Measurements from ENCODE around the genes TFDP3, RTL8B and INTS6L.

GRCh38 chrX:132489215-132490128 lies 634 bp upstream of the MBNL3 start:
- PRO-cap: no peak

DNA sequence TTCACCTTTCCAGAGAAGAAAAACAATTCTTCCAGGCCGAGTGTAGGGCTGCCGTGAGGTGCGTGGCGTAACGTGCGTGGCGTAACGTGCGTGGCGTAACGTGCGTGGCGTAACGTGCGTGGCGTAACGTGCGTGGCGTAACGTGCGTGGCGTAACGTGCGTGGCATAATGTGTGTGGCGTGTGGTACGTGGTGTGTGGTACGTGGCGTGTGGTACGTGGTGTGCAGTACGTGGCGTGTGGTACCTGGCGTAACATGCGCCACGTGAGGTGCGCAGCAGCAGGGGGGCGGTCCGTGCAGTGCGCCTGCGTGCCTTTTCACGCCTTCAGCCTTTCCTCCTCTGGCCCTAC lies at the start of gene TFDP3:
TSS of gene TFDP3 (minus strand) at position 62 of the 349 bp plus-strand sequence.
- PRO-cap: no peak

DNA sequence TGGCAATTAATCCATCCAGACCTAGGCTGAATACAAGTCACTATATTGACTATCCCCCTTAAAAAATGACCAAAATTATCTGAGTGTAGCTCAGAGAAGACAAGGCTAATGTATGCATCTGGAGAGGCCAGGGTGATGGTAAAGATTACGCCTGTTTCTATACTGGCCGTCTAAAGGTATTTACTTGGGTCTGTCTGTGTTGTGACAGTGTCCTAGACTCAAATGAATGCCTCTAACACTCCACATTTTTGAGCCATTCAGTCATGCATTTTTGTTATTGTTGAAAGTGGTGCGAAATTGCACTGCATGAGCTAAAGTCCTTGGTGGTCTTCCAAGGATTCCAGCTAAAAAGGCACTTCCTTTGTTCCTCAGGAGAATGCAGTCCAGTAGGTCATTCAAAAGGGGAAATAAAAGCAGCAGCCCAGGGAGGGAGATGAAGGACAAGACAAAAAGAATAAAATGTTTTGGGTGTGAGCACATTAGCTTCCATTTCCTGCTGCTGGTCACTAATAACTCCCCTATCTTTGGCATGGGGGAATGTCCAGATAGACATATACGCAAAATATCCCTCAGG lies 3.1 kb downstream of the GPC4 start:
- PRO-cap: no peak

GRCh38 chrX:133413497-133413782 lies 1.8 kb downstream of the GPC4 start:
- PRO-cap: unidirectional peak, plus-strand start at chrX:133413607

GRCh38 chrX:133440722-133441250 lies 25.5 kb upstream of the GPC4 start:
- PRO-cap: no peak

DNA sequence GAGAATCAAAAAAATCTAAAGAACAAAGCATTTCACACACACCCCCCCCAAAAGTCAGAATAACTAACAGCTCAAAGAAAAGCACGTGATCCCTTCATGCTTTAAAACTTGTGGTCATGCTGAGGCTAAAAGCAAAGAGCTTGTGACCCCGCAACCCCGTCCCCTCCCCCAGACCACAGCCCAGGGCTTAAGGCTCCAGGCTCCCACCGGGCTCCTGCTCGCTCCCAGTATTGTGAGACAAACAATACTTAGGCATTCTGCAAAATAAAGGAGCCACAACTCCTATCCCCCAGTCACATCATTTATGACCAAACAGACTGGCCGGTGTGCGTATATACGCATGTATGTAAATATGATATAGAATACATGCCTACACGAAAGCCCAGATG lies 62.1 kb upstream of the CCDC160 start:
- PRO-cap: no peak

DNA sequence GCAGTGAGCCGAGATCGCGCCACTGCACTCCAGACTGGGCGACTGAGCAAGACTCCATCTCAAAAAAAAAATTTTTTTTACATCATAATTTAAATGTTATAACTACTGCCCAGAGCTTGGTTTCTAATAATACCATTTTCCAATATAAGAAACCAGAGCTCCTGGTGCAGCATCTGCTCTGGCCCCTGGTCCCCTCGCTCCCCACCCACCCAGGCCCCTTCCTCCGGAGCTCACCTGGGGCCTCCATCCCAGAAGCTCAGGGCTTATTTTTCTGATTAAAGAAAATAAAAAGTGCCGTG lies 11.9 kb upstream of the HPRT1 start:
- PRO-cap: no peak

DNA sequence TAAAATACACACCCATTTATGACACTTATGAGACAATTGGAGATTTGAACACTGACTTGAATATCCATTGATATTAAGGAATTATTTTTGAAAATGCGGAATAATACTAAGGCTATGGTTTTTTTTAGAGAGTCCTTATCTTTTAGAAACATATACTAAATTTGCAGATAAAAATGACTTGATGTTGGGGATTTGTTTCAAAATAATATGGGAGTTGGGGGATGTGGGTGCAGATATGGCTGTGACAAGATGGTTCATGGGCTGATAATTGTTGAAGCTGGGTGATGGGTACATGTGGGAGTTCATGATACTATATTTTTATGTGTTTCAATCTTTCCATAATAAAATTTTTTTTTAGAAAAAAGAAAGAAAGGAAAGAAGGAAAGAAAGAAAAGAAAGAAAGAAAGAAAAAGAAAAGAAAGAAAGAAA lies 60.2 kb downstream of the HPRT1 start:
- PRO-cap: no peak

- PRO-cap: no peak
Measured at GRCh38 chrX:134991582-134992610, 1.1 kb downstream of the SMIM10 start.

GRCh38 chrX:135022420-135023114 lies at the start of gene RTL8B:
TSS of gene RTL8B (minus strand) at chrX:135022542.
- PRO-cap: bidirectional peak, plus-strand start at chrX:135022617, minus-strand start at chrX:135022538

DNA sequence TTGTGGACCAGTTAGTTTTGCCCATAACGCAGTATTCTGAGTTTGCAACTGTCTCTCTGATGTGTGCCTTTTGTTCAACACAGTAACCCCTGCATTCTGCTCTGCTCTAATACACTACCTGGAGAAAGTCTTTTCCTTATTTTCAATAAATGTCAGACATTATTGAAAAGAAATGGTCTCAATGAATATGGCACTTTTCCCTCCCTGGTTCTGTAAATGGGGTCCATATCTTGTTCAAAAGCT lies 1.1 kb downstream of the RTL8C start:
- PRO-cap: no peak

- PRO-cap: no peak
Measured at GRCh38 chrX:135338837-135339265, 5.1 kb downstream of the ZNF75D start.

DNA sequence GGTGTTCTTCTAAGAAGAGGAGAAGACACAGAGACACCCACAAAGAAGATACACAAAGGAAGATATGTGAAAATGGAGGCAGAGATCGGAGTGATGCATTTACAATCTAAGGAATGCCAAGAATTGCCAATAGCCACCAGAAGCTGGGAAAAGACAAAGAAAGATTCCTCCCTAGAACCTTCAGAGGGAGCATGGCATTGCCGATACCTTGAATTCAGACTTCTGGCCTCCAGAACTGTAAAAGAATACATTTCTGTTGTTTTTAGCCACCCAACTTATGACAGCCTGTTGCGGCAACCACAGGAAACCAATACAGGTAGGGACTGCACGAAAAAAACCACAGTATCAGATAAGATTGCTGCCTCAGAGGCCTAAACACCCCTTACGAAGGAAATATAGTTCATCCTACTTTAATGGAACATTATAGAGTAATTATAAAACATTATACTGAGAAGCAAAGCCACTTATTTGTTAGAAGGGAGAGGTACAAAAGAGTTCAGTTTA lies 37.6 kb upstream of the SMIM10L2A start:
- PRO-cap: no peak

DNA sequence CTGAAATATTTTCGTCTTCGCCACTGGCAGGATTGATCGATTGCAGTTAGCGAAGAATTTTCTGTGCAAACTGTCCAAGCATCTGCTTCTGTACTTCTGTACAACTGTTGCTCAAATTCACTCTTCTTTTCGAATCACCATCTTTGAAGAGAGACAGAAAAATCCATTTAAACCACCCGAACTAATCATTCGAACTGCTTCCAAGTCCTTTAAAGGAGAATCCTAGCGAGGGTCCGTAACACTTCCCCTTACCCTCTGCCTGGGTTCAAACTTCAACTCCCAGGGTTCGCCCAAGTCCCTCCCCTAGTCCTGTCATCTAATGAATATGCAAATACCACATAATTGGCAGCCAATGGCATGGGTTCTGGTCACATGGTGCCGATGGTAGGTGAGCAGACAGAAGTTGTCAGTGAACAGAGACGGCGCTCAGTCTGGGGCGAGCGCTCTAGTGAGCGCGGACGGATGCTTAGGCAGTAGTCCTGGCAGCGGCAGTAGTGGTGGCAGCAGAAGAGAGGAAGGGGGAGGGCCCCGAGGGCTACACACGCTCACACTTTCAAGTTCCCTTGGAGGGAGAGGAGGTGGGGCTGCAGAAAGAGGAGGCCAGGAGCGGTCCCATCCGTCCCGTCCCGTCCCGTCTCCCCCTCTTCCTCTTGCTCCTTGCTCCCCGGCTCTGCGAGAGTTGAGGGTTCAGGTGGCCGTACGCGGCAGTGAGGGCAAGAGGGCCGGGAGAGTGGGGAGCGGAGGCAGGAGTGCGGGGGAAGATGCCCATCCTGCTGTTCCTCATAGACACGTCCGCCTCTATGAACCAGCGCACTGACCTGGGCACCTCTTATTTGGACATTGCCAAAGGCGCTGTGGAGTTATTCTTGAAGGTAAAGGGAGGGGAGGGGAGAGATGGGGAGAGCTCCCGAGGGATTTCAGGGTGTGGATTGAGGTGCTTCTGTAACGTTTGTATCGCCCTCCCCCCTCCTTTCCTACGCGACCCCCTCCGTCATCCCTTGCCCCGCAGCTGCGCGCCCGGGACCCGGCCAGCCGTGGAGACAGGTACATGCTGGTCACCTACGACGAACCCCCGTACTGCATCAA lies at the start of gene INTS6L:
TSS of gene INTS6L (plus strand) at position 429 of the 1,086 bp plus-strand sequence.
- PRO-cap: unidirectional peak, plus-strand start at position 416 of the sequence; unidirectional peak, plus-strand start at position 567 of the sequence

DNA sequence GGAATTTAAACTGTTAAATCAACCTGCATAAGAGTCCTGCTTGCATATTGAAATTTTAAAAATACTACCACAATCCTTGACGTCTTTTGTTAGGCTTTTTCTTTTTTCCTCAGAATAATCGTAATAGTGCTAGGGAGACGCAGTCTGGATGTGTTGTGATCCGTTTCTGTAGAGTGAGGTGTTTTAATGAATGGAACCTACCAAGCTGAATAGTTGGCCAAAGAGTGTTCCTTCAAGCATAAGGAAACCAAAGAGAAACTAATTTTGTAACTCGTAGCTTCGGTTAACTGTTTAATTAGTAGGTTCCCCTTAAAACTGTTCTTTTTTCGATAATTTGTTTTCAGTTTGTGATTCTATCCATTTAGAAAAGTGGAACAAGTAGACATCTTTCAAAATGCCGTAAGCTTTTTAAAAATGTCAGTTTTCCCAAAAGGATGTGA lies 2.0 kb downstream of the INTS6L start:
- PRO-cap: no peak

- PRO-cap: no peak
Measured at GRCh38 chrX:135523117-135523589, 2.7 kb downstream of the INTS6L start.

GRCh38 chrX:135740948-135741253 lies 27.1 kb downstream of the CT45A3 start:
- PRO-cap: no peak

DNA sequence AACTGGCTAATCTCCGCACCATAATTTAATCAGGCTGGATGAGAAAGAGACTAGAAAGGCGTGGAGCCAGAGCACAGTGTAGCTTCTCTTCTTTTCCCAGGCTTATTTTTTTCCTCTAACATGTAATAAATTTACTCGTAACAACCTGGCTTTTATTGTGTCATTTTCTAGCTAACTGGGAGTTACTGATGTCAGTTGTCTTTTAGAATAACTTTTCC lies 1.5 kb upstream of the FHL1 start:
- PRO-cap: unidirectional peak, plus-strand start at position 53 of the sequence

- PRO-cap: no peak
Measured at GRCh38 chrX:136250472-136251198, 565 bp downstream of the MAP7D3 start.

- PRO-cap: no peak
Measured at GRCh38 chrX:136496310-136496682, 1.1 kb upstream of the HTATSF1 start.